Metastatic Liver Carcinoma in the Lung (tissue), 2 donors: ENCODE data around the gene C13orf46.

DNA sequence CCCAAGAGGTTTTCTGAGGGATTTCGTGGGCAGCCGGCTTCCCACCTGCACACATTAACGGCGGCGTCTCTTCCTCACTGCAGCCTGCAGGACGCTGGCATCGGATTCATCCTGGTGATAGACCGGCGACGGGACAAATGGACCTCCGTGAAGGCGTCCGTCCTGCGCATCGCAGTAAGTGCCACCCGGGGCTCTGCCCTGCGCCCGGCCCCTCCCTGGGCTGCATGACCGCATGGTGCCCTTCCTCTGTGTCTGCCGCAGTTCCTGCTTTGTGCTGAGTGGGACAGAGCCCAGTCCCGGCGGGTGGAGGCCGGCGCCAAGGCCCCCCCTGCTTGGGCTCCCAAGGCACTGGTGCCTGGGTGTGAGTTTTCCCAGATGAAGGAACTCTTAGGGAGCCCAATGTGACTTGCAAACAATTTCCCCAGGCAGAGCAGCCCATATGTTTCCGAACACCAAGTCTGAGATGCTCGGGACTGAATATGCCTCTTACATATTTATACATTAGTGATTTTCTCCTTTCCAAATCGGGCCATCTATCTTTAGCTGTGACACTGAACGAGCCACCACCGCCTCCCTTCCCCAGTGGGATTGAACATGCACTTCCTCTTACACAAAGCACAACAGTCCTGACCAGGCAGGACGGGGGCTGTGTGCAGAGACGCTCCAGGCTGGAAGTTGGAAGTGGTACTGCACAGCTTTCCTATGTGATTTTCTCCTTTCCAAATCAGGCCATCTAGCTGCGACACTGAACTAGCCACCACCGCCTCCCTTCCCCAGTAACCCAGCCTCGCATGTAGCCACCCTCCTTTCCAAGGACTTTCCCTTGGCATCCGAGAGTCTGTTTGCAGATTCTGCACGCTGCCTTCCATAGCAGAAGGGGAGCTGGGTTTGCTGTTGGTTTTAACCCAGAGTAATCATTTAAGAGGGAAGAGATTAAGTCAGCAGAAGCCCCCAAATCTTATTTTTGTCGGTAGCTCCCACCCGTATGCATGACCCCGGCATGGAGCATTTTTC is 60.1 kb upstream of the F7 start:
- PRO-cap, 2 experiments, result no peak in any of the 2 experiments

GRCh38 chr13:113176176-113176748 is 17.8 kb downstream of the PROZ start:
- PRO-cap, 2 experiments, result no peak in any of the 2 experiments

DNA sequence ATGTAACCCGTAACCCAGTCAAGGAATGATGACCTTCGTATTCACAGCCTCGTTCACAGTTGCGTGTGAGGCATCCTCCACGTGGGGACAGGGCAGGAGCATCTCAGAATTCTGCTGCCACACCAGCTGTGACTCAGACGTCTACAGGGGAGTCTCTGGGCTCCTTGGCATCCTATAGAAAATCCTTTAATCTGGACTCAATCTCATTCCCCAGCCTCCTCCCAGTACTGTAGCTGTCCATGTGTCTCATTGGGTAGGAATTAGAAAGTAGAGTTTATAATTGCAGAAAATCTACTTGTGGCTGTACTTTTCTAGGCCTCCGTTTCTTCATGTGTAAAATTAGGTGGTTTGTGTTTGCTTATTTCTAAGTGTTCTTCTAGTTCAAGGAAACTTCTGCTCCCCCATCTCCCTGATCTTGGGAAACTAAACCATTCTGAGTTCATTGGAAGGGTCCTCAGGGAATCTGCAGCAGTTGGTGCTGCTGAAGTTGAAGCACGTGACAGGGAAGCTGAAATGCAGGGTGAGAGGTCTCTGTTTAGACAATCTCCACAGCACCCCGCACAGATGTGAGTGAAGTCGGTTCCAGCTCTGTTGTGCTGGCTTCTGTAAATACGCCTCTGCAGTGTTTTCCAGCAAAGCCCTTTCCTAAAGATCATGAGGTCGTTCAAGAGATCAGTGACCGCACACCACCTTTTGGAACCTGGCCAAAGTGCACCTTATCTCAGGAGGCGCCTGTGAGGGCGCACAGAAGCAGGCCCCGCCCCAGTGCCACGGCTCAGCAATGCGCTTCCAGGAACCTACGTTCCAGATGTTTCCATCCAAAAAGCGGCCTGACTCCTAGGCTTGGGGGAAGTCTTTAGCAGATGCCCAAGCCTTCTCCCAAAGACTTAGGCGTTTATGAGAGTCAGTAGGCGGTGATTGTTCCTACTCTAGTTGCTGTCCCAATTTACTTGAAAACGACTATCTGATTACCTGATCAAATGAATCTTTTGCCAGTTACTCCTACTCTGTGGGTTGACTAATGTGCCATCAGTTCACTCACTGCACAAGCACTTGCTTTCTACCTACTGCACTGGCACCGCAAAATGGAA is 10.6 kb downstream of the CUL4A start:
- PRO-cap, 2 experiments, result no peak in any of the 2 experiments

DNA sequence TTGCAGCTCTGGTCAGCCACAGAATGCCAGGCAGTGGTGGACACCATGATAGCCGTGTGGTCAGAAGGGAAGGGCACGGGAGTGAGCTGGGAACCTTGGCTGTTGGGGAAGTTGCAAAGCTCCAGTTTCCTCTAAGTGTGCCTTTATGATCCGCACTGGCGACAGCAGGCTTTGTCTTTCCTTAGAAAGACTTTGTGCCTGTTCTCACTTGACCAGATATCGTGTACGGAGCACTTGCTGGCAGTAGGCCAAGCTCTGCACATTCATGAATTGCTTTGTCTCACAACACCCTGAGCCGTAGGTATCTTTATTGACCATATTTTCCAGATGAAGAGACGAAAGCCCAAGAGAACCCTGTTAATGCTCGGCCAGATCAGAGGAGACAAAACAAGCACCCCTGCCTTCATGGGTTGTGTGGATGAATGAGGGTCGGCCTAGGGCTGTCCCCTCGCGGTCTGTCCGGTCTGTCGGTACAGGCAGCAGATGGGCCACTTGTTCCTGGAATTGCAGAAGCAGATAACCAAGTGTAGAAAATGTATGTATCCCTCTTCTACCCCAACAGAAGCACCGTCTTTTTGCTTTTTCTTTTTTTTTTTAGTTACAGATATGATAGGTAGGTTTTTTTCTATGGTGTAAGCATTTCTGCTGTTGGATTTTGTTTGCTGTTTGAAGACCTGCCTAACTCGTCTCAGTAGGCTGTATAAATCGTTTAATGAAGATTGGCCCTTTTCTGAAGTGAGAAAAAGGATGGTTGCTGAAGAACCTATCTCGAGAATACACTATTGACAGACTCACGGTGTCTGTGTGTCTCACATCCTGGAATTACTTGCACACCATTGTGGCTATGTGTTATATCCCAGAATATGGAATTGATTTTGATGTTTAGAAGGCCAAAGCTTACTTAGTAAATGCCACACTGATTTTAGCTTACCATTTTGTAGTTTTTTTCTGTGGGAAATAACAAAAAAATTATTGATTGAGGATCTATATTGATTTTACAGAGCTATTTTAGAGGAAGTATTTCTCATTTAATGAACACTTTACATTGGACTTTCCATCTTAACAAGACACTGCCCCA is 15.4 kb downstream of the CUL4A start:
- PRO-cap, 2 experiments, result no peak in any of the 2 experiments

DNA sequence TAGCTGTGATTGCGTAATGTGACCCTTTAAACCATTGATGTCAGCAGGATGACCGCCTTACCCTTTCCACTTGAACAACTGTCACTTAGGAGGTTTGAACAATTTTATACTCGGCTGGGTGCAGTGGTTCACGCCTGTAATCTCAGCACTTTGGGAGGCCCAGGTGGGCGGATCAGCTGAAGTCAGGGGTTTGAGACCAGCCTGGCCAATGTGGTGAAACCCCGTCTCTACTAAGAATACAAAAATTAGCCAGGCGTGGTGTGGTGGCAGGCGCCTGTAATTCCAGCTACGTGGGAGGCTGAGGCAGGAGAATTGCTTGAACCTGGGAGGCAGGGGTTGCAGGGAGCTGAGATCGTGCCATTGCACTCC is 3.0 kb downstream of the LAMP1 start:
- PRO-cap, 2 experiments, result no peak in any of the 2 experiments

GRCh38 chr13:113324331-113324784 is 27.3 kb downstream of the LAMP1 start:
- PRO-cap, 2 experiments, result no peak in any of the 2 experiments

DNA sequence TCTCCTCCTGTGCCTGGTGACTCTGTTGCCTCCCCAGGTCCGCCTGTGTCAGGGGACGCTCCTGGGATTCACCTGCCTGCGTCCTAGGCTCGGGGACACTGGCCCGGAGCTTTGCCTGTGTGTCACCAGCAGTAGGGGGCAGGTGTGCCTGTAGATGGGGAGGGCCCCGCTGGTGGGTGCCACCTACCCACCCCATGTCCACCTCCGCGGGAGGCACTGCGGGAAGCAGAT is 41.1 kb upstream of the GRTP1 start:
- PRO-cap, 2 experiments, result no peak in any of the 2 experiments

DNA sequence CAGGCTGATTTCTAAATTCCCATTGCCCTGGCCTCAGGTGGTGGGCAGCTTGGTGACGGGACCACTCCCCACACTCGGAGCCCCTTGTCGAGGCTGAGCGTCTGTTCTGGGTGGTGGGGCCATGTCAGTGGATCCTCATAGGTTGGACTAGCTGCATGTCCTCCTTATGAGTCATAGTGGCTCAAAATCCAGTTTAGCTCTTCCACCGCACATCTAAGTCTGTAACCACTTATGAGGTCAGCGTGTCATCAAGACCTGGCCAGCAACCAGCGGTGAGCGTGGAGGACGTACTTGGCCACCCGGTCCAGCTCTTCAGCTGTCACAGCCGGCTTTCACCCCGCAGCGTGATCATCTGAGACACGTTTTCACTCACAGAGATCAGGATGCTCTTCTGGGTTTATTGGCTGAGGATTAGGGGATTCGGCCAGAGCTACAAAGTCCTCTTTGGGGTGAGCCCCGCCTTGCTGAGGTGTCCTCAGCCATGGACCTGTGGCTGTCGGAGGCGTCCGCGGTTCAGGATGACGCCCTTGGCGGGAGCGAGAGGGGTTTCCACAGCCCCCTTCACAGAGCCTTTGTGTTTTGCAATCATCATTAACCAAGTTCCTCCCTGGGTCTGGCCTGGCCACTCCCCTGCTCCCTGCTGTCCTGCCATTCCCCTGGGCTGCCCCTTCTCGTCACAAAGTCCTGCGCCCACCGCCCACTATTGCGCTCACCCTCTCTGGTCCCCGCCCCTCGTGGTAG is 41.9 kb downstream of the ADPRHL1 start:
- PRO-cap, 2 experiments, result no peak in any of the 2 experiments

GRCh38 chr13:113478625-113479510 is 11.6 kb downstream of the DCUN1D2 start:
- PRO-cap, 2 experiments, result no peak in any of the 2 experiments

- PRO-cap, 2 experiments, result no peak in any of the 2 experiments
These were observed 31.4 kb upstream of the TFDP1 start for GRCh38 chr13:113552892-113553716.

GRCh38 chr13:113862775-113863418 is 979 bp downstream of the GAS6 start:
- PRO-cap, 2 experiments, result peak in 2 of 2 experiments; most common plus-strand start chr13:113862980 (in 1); most common minus-strand start chr13:113863020 (in 2)

GRCh38 chr13:113956343-113957151 is 17.3 kb downstream of the C13orf46 start:
- PRO-cap, 2 experiments, result no peak in any of the 2 experiments

- PRO-cap, 2 experiments, result no peak in any of the 2 experiments
These were observed at the start of gene C13orf46 for GRCh38 chr13:113973945-113974435. C13orf46 (minus strand) TSS chr13:113974076.

GRCh38 chr13:113992124-113993199 is 18.6 kb upstream of the C13orf46 start:
- PRO-cap, 2 experiments, result no peak in any of the 2 experiments

DNA sequence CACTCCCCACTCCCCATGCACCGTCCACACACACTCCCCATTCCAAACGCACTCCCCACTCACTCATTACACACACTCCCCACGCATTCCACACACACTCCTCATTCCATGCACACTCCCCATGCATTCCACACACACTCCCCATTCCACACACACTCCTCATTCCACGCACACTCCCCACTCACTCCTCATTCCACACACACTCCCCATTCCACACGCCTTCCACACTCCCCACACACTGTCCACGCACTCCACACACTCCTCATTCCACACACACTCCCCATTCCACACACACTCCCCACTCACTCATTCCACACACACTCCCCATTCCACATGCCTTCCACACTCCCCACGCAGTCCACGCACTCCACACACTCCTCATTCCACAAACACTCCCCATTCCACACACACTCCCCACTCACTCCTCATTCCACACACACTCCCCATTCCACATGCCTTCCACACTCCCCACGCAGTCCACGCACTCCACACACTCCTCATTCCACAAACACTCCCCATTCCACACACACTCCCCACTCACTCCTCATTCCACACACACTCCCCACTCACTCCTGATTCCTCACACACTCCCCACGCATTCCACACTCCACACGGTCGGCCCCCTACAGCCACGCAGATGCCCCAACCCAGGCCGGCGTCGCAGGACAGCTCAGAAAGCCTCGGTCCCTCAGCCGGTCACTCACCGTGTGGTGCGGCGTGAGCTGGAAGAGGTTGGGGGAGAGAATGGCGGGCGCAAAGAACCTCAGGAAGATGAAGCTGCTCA is 38.8 kb upstream of the C13orf46 start:
- PRO-cap, 2 experiments, result no peak in any of the 2 experiments

DNA sequence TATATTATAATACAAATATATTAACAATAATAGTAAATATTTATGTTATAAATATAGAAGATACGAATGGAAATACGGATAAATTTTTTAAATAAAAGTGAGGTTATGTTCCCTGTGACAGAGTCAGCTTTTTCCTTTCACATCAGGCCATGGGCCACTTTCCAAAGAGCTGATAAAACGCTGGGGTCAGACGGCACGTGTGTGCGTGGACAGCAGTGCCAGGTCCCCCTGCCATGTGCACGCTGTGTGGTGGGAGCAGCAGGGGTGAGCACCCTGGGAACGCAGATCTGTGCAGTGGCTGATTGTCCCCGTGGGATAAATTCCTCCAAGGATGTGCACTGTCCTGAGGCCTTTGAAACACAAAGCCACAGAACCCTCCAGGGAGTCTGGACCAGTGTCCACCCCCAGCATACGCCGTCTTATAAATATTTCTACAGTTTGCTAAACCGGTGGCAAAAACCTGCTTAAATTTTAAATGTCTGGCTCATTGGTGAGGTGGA is 69.0 kb downstream of the RASA3 start:
- PRO-cap, 2 experiments, result no peak in any of the 2 experiments

DNA sequence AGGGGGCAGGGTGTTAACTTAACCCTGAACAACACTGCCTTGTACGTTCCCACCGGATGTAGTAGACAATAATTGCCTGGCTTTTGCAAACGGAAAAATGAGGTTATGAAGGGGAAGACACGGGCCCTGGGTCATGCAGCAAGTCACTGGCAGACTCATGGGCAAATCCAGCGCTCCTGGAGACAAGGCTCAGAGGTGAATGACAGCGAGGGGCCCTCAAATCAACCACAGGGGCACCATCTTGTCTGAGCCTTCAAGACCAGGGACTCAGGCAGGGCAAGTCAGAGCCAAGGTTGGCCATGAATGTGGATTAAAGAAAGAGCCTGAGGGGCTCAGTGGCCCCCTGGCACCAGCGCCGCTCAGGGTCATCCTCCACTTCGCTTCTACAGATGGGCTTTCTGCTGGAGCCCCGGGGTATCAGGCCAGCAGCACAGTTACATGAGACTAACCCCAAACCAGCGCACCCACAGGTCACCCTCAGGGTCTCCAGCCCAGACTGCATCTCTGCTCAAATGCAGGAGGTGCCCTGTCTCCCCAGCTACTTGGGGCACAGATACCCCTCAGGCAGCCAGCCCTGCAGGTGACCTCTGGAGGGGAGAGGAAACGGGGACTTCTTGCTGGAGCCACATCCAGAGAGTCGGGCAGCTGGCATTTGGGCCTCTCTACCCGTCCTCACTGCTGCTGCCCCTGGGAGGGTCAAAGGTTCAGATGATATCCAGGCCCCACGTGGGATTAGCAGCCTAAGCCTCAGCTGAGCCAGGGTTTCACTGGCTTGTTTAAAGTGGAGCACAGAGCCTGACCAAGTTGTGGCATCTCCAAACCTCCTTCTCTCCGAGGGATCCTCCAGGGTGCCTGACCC is 2.5 kb downstream of the RASA3 start:
- PRO-cap, 2 experiments, result no peak in any of the 2 experiments

- PRO-cap, 2 experiments, result no peak in any of the 2 experiments
These were observed 11.7 kb upstream of the CFAP97D2 start for GRCh38 chr13:114167380-114167755.

DNA sequence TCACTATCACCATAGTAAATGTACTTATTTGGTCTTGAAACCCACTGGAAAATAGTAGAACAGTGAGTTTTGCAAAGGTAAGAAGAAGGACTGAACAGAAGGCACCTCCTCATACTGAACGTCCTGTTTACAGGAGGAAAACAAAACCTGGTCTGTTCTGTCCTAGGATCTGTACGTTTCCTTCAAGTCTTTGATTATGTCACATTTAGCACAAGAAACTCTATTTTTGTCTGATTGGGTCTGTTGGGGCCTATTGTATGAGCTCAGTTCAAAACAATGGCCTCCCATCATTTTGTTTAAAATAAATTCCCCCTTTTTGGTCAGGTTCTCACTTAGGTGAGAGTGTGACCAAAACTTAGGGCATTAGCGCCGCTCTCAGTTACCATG is 11.2 kb upstream of the CFAP97D2 start:
- PRO-cap, 2 experiments, result no peak in any of the 2 experiments

DNA sequence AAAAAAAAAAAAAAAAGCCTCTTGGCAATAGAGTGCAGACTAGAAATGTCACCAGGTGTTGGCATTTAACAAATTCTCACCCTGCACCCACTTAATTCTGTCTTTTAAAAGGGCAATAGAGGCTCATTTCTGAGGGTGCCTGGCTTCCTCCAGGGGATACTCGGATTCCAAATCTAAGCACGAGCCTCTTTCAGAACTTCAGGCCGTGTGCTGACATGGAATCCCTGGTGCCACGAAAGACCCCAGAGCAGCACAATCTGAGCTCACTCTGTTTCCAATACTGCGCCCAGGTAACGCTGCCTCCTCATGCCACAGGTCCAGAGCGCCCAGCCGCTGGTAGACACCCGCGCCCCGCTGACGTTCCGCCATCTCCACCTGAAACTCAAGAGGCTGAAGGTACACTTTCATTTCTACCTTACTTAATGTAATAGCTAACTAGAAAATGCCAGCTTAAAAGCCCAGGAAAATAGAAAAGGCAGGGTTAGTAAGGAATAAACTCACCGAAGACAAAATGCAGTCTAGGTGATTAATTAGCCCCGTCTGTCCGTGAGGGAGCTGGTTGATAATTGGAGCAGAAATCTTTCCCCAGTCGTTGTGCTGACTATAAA is 17.1 kb downstream of the CFAP97D2 start:
- PRO-cap, 2 experiments, result no peak in any of the 2 experiments